AG09319 (cell line): Measurements from ENCODE around the genes TSPO and MPPED1.

GRCh38 chr22:43013229-43013666 lies 1.7 kb downstream of the PACSIN2 start:
- RRBS = no CpG with 5 or more reads among the region's 2 CpGs

DNA sequence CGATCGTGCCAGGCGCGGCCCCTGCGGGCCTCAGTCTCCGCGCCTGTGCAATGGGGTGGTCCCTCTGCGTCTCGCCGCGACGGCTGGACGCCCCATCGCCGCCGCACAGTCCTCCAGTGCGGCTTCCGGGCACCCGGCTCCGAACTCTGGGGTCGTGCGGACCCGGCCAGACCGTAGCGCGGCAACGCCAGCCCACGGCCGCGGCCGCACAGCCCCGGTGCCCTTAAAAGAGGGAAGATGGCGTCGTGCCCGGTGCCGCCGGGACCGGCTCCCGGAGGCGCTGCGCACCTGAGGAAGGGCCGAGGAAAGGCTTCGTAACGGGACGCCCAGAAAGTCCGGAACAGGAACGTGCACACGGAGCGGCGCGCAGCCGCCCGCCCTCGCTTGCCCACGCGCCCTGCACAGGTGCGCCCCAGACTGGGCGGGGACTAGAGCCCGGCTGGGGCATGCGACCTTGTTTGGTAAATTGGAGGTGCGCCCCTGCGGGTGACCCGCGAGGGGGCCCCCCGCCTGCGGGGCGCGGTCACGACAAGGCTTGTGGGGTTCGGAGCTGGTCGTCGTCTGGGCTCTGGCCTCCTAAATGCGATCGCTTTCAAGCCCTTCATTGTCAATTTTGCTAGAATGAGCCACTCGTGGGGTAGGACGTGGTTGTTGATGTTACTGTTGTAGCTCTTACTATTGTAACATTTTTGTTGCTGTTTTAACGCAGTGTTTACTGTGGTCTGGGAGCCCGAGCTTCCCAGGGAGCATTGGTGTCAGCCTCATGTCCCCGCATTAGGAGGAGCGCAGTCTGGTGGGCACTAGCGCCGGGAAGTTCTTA lies 676 bp downstream of the BIK start:
- RRBS = 3% methylated on average over 18 of the region's 82 CpGs

- RRBS = under 1% methylated on average over 7 of the region's 62 CpGs
Observed at GRCh38 chr22:43150890-43151694, at the start of gene TSPO. TSS of gene TSPO (plus strand) at chr22:43151559.

- RRBS = 56% methylated on average over 3 of the region's 17 CpGs
Observed at GRCh38 chr22:43171438-43172191, 15.3 kb downstream of the TTLL12 start.

GRCh38 chr22:43185480-43186441 lies 1.2 kb downstream of the TTLL12 start:
- RRBS = 13% methylated on average over 7 of the region's 29 CpGs

DNA sequence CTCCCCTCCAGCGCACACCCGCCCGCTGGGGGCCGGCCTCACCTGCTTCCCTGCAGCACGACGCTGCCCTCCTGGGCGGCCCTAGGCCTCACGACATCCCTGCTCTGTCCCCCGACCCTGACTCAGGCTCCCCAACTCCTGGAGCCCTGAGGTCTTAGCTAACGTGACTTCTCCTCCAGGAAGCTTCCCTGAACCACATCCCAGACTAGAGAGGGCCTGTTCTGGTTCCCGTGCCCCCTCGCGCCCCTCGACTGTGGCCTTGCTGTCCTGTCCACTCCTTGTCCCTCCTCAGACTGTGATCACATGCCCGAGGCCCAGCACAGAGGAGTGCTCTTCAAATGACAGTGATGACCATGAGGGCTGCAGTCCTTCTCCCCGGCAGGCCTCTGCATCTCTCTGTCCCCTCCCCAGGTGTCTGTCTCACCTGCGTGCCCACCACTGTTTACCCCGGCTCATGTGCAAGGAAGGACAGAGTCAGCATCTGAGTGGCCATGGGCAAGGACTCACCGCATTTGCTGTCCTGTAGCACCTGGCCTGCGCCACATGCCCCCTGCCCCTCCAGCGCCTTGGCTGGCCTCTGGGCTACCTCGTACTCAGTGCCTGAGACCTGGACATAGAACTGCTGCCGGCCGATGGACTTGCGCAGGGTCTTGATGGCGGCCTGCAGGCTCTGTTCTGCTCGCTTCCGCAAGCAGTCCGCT lies 31.0 kb upstream of the TTLL12 start:
- RRBS = 88% methylated on average over 3 of the region's 29 CpGs

DNA sequence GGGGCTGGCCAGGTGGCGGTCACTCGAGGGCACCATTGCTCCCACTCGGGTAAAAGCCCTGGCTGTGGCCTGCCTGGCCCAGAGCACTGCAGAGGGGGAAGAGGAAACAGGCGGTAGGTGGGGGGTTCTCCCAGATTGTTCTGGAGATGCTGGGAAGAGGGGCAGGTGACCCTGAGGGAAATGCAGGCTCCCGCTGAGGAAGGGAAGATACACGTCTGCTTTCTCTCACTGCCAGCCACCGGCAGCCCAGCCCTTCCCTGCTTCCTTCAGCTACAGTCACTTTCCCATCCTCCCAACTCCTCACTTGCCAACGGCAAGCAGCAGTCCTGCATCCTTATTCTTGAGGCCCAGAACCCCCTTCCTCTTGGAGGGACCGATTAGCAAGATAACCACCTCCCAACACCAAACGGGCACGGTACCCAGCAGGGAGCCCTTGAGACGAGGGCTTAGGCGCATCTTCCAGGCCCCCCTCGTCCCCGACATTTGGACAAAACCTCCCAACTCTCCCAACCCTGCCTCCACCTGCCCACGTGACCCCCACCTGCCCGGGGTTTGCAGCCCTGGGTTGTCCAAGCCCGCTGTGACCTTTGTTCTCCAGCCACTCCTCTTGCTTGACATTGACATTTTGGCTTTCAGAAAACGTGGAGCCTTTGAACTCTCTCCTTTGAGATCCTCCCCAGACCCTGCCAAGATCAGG lies 48.7 kb upstream of the TTLL12 start:
- RRBS = no CpG with 5 or more reads among the region's 19 CpGs

GRCh38 chr22:43320738-43321268 lies 22.4 kb downstream of the SCUBE1 start:
- RRBS = 59% methylated on average over 8 of the region's 19 CpGs

DNA sequence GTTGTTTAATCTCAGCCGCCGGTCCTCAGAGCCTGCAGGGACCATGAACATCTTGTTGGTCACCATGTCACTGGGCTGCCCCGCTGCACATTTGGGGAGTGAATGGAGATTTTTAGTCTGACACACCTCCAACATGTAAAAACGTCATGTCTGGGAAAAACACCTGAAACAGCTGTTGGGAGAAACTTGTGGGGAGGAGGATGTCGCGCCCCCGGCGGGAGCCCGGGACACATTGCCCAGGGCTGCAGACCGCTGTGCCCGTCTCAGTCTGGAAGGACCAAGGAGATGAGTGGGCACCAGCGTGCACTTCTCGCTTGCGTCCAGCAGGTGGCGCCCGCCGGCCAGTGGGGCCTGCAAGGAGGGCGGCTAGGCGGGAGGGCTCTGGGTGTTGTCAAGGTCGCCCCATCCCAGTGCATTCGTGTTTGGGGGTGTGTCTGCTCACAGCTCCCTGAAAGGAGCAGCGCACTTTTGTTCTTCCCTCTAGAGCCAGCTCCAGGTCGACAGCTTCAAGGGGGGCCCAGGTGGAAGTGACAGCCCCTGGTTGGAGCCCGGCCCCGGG lies 23.5 kb upstream of the MPPED1 start:
- RRBS = no CpG with 5 or more reads among the region's 25 CpGs

DNA sequence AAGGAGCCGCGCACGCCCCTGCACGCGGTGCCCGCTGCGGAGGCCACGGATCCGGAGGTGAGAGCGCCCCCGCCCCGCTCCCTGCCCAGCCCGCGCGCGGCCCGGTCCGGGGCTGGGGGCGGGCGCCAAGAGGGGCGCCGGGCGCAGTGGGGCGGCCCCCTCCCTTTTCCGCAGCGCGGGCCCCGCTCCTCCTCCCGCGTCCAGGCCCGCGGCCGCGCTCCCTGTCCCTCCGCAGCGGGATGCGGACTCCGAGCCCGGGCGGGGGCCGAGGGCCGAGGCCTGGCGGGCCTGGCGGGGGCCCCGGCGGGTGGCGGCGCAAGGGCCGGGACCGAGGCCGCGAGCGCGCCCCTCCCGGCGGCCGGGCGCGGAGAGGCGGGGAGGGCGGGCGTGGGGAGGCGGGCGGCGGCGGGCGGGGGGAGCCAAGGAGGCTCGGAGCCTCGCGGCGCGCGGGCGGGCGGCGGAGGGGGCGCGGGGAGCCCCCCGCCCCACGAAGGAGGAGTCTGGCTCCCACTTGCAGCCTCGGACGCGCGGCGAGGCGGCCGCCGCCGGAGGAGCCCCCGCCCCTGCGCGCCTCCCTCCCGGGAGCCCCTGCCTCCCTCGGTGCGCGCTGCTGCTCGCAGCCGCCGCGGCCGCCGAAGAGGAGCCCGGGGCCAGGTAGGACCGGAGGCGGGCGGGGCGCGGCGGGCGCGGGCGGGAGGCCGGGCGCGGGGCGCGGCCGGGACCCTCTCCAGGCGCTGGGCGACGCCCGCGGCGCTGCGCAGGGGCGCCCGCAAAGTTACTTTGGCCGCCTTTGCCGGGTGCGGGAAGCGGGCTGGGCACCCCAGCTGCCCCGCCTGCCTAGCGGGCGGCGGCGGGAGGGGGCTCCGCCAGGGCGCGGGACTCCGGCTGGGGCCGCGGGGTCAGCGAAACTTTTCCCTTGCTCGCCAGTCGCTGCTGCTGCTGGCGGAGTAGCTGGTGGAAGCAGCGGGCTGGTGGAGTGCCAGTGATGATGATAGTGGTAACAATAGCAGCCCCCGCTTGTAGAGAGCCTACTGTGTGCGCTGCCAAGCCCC lies at the start of gene MPPED1:
Gene MPPED1, plus strand, starts transcription at position 510 of the 1,052 bp plus-strand sequence.
- RRBS = 3% methylated on average over 63 of the region's 149 CpGs

DNA sequence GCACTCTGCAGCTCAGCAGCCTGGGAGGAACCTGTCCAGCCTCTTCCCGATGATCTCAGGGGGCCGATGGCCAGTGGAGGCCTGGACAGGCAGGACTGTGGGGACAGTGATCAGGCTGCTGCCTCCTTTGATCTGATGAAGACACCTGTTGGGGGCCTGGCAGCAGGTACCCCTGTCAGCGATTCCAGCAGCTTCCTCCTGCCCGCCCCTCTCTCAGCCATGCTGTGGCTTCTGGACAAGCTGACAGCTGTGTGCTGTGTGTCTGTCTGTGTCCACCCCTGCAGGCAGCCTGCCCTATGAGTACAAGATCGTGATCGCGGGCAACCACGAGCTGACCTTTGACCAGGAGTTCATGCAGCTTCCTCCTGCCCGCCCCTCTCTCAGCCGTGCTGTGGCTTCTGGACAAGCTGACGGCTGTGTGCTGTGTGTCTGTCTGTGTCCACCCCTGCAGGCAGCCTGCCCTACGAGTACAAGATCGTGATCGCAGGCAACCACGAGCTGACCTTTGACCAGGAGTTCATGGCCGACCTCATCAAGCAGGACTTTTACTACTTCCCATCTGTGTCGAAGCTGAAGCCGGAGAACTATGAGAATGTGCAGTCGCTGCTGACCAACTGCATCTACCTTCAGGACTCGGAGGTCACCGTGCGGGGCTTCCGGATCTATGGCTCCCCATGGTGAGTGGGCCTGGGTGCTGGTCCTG lies 62.6 kb downstream of the MPPED1 start:
- RRBS = 83% methylated on average over 6 of the region's 23 CpGs

- RRBS = 35% methylated on average over 3 of the region's 20 CpGs
Observed at GRCh38 chr22:43829001-43829745, 17.1 kb upstream of the EFCAB6 start.

- RRBS = no CpG with 5 or more reads among the region's 19 CpGs
Observed at GRCh38 chr22:44086039-44086818, 62.1 kb downstream of the PARVB start.

DNA sequence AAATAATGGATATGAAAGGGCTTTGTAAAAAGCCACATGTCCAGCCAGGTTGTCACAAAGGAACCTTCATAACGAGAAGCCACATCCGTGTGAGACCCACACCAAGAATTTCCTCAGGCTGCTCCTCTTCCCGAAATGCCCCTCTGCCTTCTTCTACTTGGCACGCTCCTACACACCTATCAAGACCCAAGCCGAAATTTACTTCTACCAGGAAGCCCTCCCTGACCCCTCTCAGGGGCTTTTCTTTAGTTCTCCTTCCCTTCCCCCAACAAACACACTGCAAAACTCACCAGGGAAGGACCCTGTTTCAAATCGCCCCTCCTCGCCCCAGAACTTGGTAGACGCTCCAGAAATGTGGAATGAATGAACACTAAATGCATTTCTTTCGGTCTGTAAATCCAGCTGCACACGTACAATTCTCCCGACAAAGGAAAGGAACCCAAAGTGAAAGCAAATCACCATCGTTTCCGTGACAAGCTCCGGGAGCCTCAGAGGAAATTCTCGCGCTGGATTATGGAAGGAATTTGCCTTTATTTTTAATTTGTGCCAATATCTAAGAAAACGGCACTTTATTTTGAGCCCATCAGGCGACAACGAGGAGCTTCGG lies 13.1 kb upstream of the SHISAL1 start:
- RRBS = no CpG with 5 or more reads among the region's 20 CpGs

DNA sequence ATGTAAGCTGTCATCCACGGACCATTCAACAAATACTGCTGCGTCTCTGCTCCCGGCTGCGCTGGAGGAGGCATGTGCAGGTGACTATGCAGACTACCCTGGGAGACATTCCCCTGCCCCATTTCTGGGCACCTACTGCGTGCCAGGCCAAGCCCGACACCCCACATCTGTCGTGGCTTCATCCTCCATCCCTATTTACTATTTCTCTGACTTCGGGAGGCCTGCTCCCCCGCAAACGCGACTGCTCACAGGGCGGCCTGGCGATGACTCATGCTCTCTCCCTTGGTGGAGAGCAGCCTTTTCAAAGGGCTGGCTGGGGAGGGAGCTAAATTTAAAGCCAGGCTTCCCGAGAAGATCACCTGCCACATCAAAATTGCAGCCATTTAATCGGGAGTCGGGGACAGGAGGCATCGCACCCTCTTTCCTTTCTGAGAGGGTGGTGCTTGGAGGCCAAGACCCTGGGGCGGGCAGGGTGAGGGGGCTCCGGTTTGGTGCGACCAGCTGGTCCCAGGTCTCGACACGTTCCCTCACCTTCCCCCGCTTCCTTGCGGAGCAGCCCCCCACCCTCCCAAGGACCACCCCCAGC lies 24.9 kb upstream of the SHISAL1 start:
- RRBS = no CpG with 5 or more reads among the region's 24 CpGs

DNA sequence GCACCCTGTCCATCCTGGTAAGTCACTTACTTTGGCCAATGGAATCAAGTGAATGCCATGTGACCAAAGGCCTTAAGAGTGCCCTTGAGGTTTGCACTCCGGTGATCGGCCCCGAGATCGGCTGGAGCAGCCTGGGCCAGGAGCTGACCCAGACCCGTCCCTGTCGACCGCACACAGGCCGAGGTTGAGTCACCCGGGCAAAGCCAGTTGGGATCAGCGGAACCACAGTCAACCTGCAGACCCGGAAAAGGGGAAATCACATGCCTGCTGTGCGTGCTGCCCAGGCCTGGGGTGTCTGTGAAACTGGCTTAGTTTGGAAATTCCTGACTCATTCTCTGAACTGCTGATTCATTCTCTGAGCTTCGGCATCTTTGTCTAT lies 48.8 kb downstream of the RTL6 start:
- RRBS = 47% methylated on average over 9 of the region's 13 CpGs

DNA sequence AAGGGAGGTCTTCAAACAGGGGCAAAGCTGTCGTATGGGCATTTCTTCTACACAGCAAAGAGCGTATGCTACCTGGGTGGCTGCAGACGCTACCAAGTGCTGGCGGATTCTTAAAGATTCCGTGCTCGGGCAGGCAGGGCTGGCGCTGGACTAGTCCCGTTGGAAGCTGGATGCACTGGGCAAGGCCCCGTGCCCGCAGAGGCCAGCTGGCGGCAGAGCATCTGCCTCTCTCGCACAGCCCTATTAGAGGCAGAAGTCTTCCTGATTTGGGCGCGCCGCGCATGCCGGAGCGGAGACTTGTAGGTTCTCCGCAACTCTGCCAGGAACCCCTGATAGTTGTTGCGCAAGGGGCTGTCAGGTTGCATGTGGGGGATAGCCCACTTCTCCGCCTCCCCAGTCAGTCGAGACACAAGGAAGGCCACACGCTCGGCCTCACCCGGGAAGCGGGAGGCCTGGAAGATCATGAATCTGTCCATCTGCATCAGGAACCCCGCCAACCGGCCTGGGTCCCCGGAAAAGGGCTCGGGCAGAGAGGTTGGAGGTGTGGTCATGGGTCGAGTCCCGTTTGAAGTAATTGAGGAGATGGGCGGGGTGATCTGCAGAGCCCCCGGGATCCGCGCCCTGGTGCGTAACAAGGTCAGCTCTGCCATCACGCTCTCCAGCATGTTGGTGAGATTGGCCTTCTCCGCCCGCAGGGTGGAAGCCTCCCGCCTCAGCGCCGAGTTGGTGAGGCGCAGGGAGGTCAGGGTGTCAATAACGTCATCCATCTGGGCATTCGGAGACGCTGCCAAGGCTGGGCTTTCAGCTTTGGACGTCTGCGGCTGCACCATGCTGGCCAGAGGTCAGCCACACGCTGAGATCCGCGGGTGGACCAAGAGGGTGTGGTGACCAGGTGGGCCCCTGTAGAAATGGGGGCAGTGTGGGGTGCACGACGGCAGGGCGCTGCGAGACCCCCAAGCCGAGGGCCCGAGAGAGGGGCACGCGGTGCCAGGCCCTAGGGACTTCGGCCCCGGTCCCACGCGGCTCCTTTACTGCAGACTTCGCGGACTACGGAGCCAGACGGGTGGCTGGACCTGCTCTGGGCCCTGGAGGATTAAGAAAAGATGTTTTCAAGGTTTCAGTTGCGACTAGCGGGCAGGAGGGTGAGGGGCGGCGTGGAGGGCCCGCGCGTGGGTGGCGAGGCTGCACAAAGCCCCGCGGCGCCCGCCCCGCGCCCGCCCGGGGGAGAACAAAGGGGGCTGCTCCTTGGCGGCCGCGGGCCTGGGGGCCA lies 871 bp downstream of the RTL6 start:
- RRBS = 48% methylated on average over 12 of the region's 87 CpGs

- RRBS = 7% methylated on average over 2 of the region's 7 CpGs
Observed at GRCh38 chr22:44659117-44659594, 42.8 kb upstream of the PRR5 start.

DNA sequence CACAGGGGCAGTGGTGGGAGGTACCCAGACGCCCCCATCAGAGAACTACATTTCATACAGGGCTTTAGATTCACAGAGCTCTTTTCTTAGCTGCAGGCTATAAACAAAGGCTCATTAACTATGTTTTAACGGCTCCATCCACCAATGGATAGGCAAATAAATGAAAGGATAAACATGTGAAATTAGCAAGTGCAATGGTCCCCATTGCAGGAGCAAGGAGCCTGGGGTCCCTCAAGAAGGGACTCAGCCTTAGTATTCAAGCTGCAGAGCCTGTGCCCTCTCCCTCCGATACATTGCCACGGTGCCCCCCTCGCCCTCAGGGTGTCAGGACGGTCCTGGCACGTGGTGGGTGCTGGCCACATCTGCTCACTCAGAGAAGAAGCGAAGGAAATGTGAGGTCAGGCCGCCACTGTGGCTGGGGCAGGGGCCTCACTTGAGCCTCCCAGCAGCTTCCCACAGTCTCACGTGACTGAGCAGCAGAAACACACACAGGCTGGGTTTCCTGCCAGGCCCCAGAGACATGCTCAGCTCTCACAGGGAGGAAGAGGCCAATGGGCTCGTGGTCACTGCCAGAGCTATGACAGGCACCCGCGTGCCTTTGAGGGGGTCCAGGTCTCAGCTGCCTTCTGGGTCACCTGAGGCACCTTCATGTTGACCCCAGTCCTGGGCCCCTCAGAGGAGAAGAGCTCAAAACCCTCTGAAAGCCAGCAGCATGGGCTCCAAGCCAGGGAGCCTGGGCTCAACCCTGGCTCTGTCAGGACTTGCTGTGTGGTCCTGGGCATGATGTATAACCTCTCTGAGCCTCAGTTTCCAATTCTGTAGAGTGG lies 37.9 kb upstream of the PRR5 start:
- RRBS = no CpG with 5 or more reads among the region's 13 CpGs

DNA sequence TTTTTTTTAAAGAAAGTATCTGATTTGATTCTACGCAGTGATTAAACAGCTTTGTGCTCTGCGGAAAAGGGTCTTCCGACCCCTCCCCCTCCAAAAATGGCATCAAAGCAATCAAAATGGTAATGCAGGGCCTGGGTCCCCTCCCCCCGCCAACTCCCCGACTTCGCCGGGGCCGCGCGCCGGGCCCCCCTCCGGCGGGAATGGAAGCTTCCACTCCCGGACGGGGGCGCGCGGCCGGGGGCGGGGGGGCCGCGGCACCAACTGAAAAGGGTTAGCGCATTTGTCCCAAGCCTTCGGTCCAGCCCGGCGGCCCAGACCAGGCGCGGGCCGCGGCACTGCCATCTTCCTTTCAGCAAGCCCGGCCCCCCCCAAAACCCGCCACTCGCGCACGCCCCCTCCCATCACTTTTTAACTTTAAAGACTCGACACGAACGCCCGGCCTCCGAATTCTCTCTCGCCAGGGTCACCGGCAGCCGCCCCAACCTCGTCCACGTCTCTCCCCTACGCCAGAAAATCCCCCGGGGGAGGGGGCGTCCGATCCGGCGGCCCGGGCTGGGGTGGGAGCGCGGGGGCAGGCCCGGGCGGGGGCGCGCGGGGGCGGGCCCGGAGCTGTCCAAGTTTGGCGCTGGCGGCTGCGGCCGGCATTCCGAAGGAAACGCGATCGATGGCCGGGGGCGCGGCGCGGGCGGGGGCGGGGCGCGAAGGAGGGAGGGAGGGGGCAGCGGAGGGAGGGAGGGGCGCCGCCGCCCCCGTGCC lies 2.8 kb downstream of the PHF21B start:
- RRBS = 3% methylated on average over 23 of the region's 83 CpGs